Mucosa of descending colon (tissue), 1 donor: ENCODE data around the genes EPPIN and PCIF1.

GRCh38 chr20:45346959-45347371 is 1.3 kb downstream of the SDC4 start:
- PRO-cap = no peak

GRCh38 chr20:45447512-45447869 is 22.1 kb upstream of the WFDC2 start:
- PRO-cap = no peak

DNA sequence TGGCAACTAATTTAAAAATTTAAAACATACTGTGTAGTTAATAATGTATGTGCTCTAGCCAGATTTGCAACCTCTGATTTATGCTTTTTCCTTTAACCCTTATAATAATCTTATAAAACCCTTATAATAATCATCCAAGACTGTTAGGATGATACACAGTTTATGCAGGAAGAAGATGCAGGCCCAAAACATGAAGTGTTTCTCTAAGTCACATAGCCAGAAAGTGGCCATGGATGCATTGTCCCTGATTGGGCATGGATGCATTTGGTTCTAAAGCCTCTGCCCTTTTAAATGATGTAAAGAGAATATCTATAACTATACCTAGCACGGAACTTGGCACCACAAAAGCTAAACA is 2.1 kb upstream of the WFDC2 start:
- PRO-cap = unidirectional peak, minus-strand start at position 189 of the sequence

GRCh38 chr20:45470917-45471672 is 1.5 kb downstream of the WFDC2 start:
- PRO-cap = no peak

DNA sequence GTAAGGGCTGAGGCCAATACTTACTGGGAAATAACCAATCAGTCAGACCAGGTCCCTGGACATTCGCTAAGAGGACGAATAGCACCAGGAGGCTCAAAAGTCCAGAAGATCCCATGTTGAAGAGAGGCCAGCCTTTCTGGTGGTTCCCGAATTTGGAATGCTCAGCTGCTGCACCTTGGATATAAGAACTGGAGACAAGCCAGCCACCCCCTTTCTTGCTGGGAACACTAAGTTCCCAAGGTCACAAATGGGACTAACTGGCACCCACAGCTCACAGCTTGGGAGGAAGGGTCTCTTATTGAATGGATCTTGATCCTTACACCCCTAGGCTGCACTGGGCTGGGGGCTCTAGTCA is at the start of gene EPPIN:
Gene EPPIN (minus strand): TSS at position 159 of the 355 bp plus-strand sequence.
- PRO-cap = no peak

DNA sequence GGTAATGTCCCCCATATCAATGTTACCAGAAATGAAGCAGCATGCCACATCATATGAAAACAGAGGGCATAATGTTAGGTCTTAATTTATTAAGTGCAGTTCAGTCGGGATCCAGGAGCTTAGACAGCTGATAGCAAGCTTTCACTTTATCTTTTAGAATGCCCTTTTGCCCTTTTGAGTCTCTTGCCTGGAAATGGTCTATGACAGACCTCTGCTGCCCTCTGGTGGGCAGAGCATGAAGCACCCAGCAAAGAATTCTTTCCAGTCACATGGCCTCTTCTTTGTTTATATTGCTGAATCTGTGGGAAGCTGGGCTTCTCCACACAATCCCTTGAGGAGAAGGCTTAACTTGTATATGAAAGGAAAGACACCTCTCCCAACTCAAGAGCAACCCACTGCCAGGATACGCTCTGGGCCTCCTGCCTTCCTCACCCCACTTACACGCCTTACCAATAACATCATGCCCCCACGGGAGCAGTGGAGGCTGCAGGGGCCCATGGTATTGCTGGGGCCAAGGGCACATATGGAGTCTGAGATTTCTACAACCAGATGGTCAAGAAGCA is 20.5 kb downstream of the WFDC3 start:
- PRO-cap = no peak

DNA sequence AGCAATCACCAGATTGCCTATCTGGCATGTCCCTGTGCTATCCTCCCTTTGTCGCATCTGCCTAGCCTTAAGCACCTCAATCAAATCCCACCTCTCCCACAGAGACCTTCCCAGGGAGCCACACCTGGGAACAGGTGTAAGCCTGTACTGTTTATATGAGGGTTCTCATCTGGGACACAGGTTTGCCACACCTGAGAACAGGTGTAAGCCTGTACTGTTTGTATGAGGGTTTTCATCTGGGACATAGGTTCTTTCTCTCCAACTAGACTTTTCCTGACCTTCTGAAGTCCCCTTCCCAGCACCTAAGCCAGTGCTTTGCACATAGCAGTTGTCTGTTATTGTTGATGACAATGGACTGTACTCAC is 16.6 kb downstream of the WFDC3 start:
- PRO-cap = bidirectional peak, plus-strand start at position 279 of the sequence, minus-strand start at position 59 of the sequence

DNA sequence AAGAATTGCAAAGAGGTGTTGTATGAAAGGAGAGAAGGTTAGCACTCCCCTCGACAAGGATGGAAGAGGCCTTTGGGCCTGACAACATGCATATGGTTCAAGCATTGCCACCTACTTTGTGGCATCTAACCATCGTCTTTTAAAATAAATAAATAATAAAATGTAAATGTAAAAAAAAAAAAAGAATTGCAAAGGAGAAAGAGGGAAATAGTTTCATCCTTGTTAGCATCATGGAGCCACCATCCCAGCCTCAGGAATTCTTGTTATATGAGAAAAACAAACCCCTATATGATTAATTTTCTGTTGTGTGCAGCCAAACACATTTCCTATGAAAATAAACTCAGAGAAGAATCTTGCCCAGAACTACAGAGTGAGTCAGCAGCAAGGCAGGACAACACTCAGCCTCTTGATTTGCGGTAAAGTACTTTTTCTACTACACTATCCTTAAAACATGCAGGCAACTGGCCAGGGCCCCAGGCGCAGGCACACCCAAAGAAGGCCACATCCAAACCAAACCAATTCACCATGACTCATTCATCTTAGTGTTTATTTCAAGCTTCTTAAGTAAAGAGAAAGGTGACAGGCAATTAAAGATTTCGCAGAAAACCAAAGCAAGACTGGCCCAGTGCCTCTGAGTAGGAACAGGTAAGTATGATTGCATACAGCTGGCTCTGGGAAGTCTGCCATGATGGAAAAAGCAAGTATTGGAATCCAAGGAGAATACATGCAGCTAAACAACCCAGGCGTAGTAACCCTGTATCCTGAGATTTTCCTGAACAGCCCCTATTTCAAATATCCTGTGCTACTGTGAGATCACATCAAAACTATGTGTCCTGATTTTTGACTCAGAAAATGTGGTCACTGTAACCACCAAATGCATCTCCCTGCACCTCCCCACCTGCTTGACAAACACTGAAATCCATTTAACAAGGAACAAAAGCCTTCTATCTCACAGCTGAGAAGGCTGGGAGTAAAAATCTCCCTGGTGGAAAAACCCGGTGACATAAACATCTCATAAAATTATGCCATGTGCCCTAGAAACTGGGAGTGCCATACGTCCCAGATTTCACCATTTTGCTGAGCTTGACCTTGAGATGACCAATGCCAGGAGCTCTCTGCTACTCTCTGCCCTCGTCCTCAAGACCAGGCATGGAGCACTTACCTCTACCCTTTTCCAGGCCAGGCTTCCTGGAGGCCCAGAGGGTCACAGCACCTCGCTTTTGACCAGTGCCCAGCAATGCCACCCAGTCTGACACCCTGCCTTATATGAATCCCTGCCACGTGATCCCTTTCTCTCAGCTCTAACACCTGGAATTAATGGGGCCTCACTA is 12.5 kb downstream of the WFDC3 start:
- PRO-cap = bidirectional peak, plus-strand start at position 360 of the sequence, minus-strand start at position 330 of the sequence; bidirectional peak, plus-strand start at position 634 of the sequence, minus-strand start at position 400 of the sequence; bidirectional peak, plus-strand start at position 1,092 of the sequence, minus-strand start at position 907 of the sequence

DNA sequence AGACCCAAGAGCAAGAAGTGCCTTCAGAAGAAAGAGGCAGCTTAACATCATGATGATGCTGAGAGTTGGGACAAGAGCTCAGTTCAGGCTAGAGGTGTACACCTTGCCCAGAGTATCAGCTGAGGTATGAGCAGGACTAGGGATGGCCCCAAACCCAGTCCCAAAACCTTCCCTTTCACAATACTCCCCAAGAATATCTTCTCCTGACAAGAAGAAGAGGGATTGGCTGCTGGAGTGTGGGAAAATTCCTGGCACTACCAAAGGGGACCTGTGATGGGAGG is 1.8 kb downstream of the WFDC3 start:
- PRO-cap = no peak

- PRO-cap = bidirectional peak, plus-strand start at chr20:45822305, minus-strand start at chr20:45822118
These were observed 5.0 kb downstream of the TNNC2 start for GRCh38 chr20:45822066-45822564.

DNA sequence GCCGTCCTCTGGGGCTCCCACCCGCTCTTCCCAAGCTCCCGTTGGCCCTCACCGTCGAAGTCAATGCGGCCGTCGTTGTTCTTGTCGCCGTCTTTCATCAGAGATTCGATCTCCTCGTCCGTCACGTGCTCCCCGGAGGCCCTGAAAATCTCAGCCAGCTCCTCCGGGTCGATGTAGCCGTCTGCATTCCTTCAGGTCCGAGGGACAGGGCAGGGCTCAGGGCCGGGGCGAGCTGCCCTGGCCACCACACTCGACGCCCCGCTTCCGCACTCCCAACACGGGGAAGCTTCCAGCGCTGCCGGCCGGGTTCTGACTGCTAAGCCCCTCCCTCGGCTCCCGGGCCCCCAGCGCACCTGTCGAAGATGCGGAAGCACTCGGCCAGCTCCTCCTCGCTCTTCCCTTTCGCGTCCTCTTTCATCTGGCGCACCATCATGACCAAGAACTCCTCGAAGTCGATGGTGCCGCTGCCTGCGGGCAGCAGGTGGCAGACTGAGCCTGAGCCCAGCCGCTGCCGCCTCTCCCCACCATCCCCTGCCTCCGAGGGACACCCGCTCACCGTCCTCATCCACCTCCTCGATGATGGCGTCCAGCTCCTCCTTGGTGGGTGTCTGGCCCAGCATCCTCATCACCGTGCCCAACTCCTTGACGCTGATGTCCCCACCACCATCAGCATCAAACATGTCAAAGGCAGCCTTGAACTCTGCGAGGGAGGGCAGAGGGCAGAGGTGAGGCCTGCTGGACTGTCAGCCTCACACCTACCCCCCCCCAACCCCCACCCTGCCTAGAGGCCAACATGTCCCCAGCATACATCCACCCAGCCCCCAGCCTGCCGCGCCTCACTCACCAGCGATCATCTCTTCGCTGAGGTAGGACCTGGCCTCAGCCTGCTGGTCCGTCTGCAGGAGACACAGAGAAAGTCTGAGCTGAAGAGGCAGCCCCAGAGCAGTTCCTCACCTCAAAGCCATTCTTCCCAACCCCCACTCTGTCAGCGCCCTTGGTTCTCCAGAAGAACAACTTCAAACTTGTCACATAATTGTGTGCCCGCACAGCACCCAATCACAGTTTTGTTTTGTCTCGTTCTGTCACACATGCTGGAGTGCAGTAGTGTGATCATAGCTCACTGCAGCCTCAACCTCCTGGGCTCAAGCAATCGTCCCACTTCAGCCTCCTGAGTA is 2.8 kb downstream of the TNNC2 start:
- PRO-cap = no peak

- PRO-cap = no peak
These were observed 8.5 kb upstream of the ZSWIM1 start for GRCh38 chr20:45872453-45872991.

- PRO-cap = bidirectional peak, plus-strand start at chr20:45933913, minus-strand start at chr20:45933788
These were observed 687 bp upstream of the PCIF1 start for GRCh38 chr20:45933504-45934488.

- PRO-cap = bidirectional peak, plus-strand start at chr20:45934685, minus-strand start at chr20:45934629
These were observed at the start of gene PCIF1 for GRCh38 chr20:45934489-45934770. PCIF1 (plus strand) TSS chr20:45934683.

- PRO-cap = no peak
These were observed 465 bp upstream of the MMP9 start for GRCh38 chr20:46008167-46008718.

GRCh38 chr20:46020566-46020935 is 8.5 kb upstream of the SLC12A5 start:
- PRO-cap = no peak

GRCh38 chr20:46071849-46072291 is 17.9 kb downstream of the NCOA5 start:
- PRO-cap = no peak

- PRO-cap = bidirectional peak, plus-strand start at chr20:46089688, minus-strand start at chr20:46089591
These were observed 727 bp downstream of the NCOA5 start for GRCh38 chr20:46088698-46089771.

DNA sequence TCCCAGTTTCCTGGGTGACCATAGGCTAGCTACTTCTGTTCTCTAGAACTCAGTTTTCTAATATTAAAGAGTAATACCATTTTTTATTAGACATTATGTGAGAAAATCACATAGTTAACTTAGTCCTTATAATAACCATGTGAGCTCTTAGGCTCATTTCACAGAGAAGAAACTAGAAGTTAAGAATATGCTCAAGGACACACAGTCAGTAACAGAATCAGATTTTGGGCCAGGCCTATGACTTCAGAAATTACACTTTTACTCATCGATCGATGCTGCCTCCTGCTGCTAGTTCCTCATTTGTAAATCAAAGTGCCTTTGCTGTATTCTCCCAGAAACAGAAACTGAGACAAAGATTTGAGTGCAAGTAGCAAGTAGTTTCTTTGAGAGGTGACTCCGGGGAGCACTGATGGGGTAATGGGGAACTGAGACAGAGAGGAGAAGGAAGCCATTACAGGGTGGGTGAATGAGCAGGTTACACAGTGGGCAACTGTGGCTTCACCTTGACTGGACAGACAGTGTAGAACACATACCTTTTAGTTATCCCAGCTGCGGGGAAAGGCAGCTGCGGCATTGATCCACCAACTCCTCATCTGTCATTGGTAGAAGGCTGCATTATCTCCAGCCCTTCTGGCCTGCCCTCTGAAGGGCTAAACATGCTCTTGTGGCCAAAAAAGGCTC is 9.7 kb upstream of the CD40 start:
- PRO-cap = no peak

DNA sequence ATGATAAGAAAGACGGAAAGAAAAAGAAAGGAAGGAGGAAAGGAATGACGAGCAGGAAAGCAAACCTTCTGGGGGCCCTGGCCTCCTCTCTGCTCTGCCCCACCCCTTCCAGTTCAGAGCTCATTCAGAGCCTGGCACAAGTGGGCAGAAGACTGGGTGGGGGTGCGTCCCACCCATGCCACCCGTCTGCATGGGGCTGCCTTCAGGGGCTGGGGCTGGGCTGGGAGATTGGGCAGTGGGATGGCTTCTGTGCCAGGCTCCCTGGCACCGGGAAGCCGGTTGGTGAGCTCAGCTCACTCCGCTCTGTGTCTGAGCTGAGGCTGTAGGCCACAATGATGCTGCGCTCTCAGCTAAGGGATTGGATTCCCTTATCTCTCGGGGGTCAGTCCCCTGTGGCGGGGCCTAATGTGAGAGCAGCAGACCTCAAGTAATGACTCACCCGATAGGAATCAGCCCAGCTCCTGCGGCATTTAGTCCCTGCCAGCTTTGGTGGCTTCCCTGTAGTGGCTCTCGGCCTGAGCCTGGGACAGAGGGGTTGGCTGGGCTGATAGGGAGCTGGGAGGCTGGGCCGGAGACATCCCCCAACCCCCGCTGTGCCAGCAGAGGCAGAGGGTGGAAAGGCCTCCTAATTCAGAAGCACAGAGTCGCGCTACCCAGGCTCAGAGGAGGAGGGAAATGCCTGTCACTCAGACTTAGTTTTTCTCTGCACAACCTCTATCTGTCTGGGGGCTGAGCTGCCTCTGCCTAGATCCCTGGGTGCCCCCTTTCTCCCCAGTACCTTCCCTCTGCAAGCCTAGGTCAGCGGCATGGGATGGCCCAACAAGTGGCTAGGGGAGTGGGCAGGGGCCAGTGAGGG is 92.4 kb downstream of the CDH22 start:
- PRO-cap = no peak